Neural cell (in vitro differentiated cells): ENCODE data around the genes SLC39A12 and MALRD1.

- RAMPAGE, long total RNA: no peak
Observed at GRCh38 chr10:17472800-17473244, 18.4 kb upstream of the ST8SIA6 start.

DNA sequence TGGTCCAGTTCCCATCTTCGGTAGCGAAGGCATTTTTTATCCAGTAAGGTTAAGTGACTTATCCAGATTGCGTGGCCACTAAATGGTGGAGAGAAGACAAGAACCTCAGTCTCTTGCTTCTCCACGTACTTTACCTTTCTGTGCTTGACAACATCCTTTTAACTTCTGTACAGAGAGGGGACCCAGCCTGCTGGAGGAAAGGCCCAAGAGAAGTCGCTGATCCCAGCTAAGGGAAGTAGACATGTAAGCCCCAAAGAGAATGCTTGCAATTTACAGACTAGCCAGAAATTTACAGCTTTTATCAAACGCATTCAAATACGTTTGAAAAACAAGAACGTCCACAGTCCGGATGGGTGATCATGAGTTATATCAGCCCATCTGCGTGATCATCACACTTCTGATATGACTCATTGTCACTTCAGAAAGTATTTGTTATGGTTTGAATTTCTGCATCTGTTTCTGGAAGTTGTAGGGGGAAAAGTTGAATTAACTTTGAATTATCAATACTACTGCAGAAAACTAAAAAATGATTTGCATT lies 56.8 kb upstream of the ST8SIA6 start:
- RAMPAGE, long total RNA: no peak

- RAMPAGE, long total RNA: no peak
Observed at GRCh38 chr10:17768807-17769483, 16.9 kb downstream of the TMEM236 start.

DNA sequence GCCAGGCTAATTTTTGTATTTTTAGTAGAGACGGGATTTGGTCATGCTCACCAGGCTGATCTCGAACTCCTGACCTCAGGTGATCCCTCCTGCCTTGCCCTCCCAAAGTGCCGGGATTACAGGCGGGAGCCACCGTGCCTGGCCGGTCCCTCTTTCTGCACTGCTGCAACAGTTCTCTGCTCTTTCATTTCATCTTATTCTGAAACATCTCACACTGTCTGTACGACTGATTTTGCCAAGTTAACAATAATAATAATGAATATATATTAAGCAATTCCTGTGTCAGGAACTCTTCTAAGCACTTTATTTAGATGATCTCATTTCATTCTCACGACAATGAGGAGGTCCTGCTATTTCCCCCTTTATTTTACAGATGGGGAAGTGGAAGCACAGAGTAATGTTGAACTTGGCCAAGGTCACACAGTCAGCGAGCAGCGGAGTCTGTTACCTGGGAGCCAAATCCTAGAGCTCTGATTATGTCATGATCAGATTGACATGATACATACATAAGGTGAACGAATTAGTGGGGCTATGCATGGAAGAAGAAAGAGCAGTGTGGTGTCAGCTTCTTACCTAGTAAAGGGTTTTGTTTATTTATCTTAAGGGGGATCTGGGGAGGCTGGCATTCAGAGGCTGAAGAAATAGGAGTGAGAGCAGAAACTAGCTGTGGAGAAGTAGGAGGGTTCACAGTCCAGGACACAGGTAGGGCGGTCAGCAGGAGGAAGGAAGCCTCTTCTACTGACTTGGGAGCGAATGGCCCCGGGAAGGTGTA lies 5.9 kb downstream of the MRC1 start:
- RAMPAGE, long total RNA: no peak

GRCh38 chr10:17951655-17952185 lies at the start of gene SLC39A12:
SLC39A12 (plus strand) TSS chr10:17951918.
- RAMPAGE, long total RNA: no peak

DNA sequence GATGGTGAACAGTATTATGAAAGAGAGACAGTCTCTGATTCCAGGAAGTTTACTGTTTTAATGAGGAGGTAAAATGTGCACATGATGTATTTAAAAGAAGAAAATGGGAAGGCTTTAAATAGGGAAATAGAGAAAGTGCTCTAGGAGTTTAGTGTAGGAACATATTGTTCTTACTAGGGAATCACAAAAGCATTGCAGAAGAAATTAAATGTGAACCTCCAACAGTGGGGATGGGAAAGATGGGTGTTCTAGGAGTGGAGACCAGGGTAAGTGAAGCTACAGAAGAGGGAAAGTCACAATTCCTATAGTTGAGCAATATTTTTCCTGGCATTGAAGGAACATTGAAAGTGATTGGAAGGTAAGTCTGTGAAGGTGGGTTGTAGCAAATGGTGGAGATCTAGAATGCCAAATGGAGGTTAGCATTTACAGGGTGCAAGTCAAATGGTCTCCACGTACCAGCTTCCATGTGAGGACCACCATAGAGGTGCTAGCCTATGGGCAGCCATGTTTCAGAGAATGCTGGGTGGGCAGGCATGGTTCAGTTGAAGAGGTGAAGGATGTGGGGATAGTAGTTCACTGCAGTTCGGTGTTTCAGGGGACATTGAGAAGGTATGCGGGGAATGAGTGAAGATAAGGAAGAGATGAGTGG lies 36.2 kb downstream of the CACNB2 start:
- RAMPAGE, long total RNA: no peak

- RAMPAGE, long total RNA: no peak
Observed at GRCh38 chr10:18306247-18307002, 166.2 kb downstream of the CACNB2 start.

GRCh38 chr10:18333560-18334091 lies 193.4 kb downstream of the CACNB2 start:
- RAMPAGE, long total RNA: no peak

- RAMPAGE, long total RNA: no peak
Observed at GRCh38 chr10:18352118-18352585, 211.9 kb downstream of the CACNB2 start.

- RAMPAGE, long total RNA: no peak
Observed at GRCh38 chr10:18445673-18446559, 205.5 kb downstream of the NSUN6 start.

DNA sequence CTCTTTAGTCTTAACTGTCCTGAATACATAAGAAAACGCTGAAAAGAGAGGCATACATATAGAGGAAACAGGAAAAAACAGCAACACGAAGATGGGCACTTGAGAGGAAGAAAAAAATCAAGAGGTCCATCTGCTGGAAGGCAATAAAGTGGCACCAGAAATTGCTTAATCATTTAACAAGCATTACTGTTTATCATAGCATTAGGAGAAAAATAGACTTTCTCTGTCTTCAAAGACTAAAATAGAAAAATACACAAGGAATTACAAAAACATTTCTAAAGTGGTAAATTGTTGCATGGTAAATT lies 35.1 kb downstream of the NSUN6 start:
- RAMPAGE, long total RNA: no peak

- RAMPAGE, long total RNA: no peak
Observed at GRCh38 chr10:18627225-18628280, 23.8 kb downstream of the NSUN6 start.

GRCh38 chr10:18658112-18658779 lies 985 bp upstream of the ARL5B start:
- RAMPAGE, long total RNA: no peak

GRCh38 chr10:19048577-19049280 lies at the start of gene MALRD1:
MALRD1 (plus strand) TSS chr10:19048801.
- RAMPAGE, long total RNA: no peak

DNA sequence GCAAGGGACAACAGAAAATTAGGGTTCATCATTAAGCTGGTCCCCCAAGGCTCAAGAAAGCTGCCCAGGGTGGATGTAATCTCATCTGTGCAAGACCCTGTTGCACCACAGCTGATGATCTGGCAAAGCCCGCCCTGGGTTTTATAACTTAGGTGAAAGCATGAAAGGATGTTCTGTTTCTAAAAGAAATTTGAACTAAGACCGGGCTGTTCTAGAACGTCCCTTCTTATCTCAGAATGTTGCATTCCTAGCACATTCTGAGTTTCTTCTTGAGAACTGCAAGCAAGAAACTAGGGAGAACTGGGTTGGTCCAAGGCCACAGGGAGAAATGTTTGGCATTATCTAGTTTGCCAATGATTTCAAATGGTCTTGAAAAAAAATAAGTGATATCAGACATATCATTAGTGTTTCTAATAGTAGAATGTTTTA lies 358.8 kb upstream of the PLXDC2 start:
- RAMPAGE, long total RNA: no peak

DNA sequence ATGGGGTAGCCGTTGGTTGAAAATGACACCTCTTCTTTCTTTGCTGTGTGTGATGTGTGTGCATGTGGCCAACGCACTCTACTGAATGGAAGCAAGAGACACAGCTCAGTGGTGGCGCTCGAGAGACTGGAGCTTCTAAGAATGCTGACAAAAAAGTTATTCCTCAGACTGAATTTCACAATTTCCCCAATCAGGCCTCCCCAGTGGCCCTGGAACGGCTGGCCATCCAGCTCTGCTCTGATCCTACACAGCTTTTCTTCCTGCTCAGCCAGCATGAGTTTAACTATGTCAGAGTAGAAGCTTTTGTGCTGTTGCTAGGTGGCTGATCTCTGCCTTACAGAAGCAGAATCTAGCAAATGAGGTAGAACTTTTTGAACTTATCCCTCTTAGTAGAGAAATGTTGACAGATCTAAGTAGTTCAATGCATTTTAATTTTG lies 186.6 kb upstream of the PLXDC2 start:
- RAMPAGE, long total RNA: no peak

DNA sequence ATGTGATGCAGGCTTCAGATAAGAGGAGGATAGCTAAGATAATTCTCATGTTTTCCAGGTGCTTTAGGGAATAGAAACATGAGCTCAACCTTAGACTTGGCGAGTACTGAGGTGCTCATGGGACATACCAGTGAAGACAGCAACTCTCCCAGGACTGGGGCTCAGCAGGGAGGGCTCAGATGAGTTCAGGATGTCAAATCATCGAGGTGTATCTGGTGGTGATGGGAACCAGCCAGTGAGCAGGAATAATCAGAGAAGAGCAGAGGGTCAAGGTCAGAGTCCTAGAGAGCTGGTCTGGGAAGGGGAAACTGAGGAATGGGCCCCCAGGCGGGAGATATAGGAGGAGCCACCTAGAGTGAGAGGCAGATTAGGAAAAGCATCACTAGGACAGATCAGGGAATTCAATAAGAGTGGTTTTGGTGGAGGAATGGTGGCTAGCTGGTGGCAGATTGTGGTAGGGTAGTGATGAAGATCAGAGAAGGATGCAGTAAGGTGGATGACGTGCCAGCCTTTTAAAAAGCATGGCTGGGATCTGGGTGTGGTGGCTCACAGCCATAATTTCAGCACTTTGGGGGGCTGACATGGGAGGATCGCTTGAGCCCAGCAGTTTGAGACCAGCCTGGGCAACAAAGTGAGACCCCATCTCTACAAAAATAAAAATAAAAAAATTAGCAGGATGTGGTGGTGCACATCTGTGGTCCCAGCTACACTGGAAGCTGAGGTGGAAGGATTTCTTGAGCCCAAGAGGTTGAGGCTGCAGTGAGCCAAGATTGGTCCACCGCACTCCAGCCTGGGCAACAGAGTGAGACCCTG lies 19.3 kb downstream of the PLXDC2 start:
- RAMPAGE, long total RNA: no peak

DNA sequence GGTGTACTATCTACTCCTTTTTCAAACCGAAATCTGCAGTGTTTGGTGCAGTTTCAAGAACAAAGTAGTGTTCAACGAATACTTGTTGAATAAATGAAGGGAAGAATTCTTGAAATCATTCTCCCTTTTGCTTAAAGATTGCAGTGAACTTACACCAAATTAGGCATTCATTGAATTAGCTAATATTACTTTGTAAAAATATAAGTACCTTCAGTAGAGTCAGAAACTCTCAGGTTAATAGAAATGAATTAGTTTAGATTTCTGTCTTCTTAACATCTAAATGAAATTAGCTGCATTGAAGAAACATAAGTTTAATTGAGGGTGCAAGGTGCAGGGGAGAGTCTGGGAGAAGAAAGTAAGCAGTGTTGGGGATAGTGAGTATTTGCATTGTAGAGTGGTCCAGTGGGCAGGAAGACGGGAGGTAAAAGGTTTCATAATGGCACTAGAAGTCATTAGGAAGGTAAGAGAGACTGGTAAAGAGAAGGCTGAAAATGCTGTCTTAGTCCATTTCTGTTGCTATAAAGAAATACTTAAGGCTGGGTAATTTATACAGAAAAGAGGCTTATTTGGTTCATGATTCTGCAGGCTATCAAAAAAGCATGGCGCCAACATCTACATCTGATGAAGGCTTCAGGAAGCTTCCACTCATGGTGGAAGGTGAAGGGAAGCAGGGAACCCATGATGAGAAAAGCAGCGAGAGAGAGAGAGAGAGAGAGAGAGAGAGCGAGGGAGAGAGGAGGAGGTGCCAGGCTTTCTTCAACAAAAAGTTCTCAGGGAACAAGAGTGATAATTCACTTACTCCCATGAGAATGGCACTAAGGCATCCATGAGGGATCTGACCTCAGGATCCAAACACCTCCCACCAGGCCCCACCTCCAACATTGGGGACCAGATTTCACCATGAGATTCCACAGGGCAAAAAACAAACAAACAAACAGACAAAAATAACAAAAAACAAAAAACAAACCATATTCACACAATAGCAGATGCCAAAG lies 42.4 kb downstream of the PLXDC2 start:
- RAMPAGE, long total RNA: no peak

DNA sequence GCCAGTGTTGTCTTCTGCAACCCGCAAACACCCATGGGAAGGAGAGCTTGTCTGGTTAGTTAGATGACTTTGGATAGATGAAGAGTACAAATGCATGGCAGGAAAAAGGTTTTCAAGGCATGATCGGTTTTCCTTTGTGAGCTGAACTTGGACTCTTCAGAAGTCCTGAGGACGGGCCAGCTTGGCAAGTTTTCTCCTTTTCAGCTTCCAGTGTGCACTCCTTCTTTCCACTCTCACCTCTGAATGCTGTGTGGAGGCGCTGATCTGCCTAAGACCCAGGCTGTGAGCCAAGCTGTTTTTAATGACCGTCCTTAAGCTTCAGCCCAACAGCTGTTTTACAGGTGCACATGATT lies 114.8 kb downstream of the PLXDC2 start:
- RAMPAGE, long total RNA: no peak

GRCh38 chr10:20001595-20002142 lies 185.4 kb downstream of the PLXDC2 start:
- RAMPAGE, long total RNA: no peak